ENCODE measurements around a stretch of chr1.

DNA sequence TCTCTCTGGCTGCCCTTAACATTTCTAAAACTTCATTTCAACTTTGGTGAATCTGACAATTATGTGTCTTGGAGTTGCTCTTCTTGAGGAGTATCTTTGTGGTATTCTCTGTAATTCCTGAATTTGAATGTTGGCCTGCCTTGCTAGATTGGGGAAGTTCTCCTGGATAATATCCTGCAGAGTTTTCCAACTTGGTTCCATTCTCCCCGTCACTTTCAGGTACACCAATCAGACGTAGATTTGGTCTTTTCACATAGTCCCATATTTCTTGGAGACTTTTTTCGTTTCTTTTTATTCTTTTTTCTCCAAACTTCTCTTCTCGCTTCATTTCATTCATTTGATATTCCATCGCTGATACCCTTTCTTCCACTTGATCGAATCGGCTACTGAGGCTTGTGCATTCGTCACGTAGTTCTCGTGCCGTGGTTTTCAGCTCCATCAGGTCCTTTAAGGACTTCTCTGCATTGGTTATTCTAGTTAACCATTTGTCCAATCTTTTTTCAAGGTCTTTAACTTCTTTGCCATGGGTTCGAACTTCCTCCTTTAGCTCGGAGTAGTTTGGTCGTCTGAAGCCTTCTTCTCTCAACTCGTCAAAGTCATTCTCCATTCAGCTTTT, 147.5 kb upstream of the GFI1 start:
- RRBS, result no CpG with 5 or more reads among the region's 15 CpGs

GRCh38 chr1:92838448-92839205, 6.8 kb downstream of the RPL5 start:
- RRBS, result no CpG with 5 or more reads among the region's 6 CpGs

GRCh38 chr1:92877123-92877654, 45.3 kb downstream of the RPL5 start:
- RRBS, result no CpG with 5 or more reads among the region's 4 CpGs

- RRBS, result no CpG with 5 or more reads among the region's 9 CpGs
Measured at GRCh38 chr1:92981016-92981797, 19.9 kb upstream of the DIPK1A start.

DNA sequence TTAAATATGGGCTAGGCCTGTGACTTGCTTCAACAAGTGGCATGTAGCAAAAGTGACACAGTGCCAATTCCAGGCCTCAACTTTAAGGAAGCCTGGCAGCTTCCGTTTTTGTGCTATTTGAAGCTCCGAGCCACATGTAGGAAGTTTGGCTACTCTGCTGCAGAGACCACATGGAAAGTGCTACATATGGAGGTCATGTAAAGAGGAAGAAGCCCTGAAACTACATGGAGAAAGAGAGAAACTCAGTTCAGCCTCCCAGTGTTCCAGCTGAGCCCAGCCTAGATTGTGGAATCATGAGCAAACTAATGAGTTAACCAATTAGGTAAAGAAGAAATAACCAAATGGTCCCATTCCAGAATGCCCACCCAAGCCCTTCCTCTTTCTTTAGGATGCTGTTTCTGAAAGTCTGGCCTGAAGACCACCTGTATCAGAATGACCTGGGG, 28.4 kb upstream of the DR1 start:
- RRBS, result no CpG with 5 or more reads among the region's 2 CpGs

- RRBS, result no CpG with 5 or more reads among the region's 10 CpGs
Measured at GRCh38 chr1:93516057-93516809, 68.3 kb downstream of the FNBP1L start.

- RRBS, result no CpG with 5 or more reads among the region's 4 CpGs
Measured at GRCh38 chr1:93654639-93655296, 26.9 kb downstream of the BCAR3 start.

GRCh38 chr1:93768842-93769362, 87.3 kb upstream of the BCAR3 start:
- RRBS, result no CpG with 5 or more reads among the region's 9 CpGs

GRCh38 chr1:93845932-93846940, 32.8 kb downstream of the DNTTIP2 start:
- RRBS, result no CpG with 5 or more reads among the region's 91 CpGs

GRCh38 chr1:93896487-93897205, 12.6 kb downstream of the GCLM start:
- RRBS, result no CpG with 5 or more reads among the region's 2 CpGs

DNA sequence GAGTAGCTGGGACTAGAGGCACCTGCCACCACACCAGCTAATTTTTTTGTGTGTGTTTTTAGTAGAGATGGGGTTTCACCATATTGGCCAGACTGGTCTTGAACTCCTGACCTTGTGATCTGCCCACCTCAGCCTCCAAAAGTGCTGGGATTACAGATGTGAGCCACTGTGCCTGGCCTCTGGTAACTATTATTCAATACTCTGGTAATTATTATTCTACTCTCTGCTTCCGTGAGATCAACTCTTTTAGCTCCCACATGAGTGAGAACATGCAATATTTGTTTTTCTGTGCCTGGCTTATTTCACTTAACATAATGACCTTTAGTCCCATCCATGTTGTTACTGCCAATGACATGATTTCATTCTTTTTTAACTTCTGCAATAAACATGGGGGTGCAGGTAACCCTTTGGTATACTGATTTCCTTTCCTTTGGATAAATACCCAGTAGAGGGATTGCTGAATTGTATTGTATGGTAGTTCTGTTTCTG, 37.8 kb upstream of the GCLM start:
- RRBS, result no CpG with 5 or more reads among the region's 1 CpG

- RRBS, result no CpG with 5 or more reads among the region's 1 CpG
Measured at GRCh38 chr1:94194286-94194838, 43.0 kb downstream of the ARHGAP29 start.

DNA sequence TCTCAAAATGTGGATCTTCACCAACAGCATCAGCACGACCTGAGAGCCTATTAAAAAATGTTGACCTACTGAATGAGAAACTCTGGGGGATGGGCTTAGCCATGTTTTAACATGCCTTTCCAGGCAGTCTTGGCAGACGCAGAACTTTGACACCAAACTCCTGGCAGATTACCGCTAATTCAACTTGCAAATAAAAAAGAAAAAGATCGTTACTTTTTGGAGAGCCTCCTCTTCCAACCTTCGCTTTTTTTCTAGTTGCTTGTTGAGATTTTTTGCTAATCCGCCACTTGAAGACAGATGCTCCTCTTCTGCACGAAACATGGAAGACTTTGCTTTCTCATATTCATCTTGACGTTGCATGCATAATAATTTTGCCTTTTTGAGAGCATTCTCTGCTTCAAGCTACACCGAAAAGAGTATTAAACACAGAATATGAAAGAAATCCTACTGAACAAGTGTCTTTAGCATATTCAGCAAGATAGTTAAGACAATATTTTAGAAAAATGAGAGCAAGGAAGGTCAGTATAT, 35.0 kb downstream of the ARHGAP29 start:
- RRBS, result no CpG with 5 or more reads among the region's 9 CpGs

GRCh38 chr1:94298643-94299086, 61.3 kb upstream of the ARHGAP29 start:
- RRBS, result no CpG with 5 or more reads among the region's 2 CpGs

DNA sequence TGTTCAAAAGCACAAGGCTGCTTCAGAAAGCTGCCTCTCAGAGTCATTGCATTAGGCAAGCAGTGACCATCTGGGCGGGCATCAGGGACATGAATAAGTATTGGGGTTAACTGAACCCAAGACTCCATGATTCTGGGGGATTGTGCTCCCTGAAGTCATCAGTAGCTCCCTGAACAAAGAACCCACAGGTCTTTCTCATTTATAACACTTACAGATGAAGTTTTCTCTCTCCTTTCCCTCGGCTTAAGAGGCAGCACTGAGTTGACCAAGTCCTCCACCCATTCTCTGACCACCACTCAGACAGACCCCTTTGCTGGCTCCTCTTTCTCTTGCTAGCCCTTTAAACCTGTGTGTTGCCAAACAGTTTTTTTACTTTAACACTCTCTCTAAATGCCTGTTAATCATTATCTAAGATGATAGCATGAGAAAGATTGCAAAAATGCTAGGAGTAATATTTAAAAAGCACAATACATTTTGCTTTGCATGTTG, 76.9 kb upstream of the ARHGAP29 start:
- RRBS, result no CpG with 5 or more reads among the region's 2 CpGs

- RRBS, result no CpG with 5 or more reads among the region's 3 CpGs
Measured at GRCh38 chr1:94329988-94330570, 88.1 kb upstream of the ABCD3 start.

DNA sequence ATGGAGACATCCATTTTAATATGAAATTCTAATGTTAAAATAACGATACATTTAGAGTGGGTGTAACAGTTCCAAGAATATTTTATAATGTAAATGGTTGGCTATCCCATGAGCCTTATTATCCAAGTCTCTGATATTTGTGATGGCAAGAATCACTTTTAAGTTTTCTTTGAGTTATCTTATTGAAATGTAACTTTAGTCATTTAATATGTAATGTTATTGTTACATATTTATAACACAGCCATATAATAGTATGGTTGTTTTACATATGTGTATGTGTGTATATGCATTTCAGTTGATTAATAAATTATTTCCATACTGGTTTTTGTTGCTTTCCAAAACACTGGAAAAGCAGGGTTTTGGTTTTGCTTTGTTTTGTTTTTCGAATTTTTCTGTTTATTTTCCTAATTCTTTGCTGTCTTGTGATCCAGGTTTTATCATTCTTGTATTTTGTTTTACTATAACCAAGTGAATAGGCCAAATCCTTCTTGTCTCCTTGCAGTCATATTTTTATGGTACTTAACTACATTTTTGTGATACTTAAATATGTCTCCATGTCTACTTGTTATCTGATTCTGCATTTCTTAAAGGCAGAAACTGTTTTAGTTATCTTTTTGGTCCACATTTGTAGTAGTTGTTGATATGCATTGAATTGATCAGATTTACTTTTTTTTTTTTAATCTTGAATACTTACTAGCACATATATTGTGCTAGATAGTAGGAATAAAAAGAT, 60.7 kb downstream of the ABCD3 start:
- RRBS, result no CpG with 5 or more reads among the region's 2 CpGs

GRCh38 chr1:94498311-94499233, 43.0 kb downstream of the F3 start:
- RRBS, result no CpG with 5 or more reads among the region's 6 CpGs

GRCh38 chr1:94532158-94532644, 9.4 kb downstream of the F3 start:
- RRBS, result no CpG with 5 or more reads among the region's 5 CpGs

All from UCH-1 (cell line).